Rectum (tissue), 1 donor: ENCODE measurements around a stretch of chr1.

- PRO-cap = no peak
These were observed 15.5 kb upstream of the RGS8 start for GRCh38 chr1:182699529-182700666.

DNA sequence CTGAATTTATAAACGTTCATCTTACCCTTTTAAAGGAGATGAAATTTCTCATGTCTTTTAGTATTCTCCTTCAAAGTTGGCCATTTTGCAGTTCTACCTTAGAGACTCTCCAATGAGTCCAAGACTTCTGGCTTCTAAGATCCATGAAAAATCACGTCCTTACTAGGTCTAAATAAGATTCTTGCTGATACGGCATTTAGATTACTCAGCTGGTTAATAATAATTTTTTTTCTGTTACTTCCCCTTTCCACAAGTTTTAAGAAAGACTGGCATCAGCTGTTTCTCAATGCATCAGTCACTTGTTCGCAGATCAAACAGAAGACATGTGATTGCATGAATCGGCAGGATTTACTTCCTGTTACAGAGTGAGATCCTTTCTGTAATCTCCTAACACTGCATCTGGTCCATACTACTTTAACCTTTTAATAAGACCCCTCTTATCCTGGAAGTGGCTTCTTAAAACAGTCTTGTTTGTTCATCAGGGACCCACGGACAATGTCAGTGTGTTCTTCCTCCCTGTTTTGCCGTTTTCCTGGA lies 6.0 kb downstream of the NPL start:
- PRO-cap = no peak

- PRO-cap = no peak
These were observed 3.3 kb downstream of the DHX9 start for GRCh38 chr1:182842312-182843080.

DNA sequence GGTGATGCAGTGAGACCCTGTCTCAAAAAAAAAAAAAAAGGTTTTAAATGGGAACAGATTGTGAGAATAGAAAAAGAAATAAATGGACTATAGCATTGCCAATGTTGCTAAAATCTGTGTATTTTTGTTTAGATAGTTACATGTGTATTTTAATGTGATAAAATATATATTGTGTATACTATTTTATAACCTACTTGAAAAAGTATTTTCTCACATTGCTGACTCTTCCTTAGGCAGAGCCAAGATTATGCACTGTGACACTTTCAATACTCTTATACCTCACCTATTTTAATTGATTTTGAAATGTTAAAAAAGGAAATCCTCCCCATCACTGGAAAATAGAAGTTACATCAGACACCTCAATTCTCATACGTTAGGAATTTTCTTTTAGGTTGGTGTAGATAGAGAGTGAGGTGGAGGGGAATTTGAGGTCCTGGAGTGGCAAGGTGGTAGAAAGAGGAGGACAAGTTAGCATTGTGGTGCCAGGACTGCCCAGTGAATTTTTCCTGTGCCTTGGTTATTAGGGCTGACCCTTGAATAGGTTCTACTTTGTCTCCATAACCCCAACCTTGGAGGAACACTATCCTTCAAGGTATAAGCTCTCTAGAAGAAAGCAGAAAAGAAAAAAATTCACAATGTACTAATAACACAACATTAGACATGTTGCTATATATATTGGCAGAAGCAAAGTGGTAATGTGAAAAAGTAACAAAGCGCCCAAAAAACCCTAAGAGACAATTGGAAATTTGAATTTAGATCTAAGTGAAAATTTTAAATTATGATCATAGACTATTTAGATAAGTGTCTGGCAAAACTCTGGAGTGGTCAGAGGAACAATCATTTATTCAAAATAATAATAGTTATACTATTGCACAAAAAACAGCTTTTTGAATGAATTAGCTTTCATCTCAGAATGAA lies 11.7 kb downstream of the DHX9 start:
- PRO-cap = no peak

- PRO-cap = bidirectional peak, plus-strand start at chr1:183024562, minus-strand start at chr1:183024367
These were observed 1.1 kb downstream of the LAMC1 start for GRCh38 chr1:183024406-183024662.

DNA sequence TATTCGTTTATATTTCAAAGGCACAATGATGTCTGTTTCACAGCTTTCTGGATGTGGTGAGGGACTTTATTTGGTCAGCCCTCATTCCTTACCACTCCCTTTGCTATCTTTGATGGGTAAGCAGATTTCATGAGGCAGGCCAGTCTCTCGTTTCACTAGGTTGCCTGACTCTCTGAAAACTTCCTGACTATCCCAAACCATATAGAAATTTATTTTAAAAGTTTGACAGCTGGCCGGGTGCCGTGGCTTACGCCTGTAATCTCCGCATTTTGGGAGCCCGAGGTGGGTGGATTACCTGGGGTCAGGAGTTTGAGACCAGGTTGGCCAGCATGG lies 34.0 kb downstream of the LAMC1 start:
- PRO-cap = no peak

GRCh38 chr1:183064703-183065276 lies 41.6 kb downstream of the LAMC1 start:
- PRO-cap = no peak

DNA sequence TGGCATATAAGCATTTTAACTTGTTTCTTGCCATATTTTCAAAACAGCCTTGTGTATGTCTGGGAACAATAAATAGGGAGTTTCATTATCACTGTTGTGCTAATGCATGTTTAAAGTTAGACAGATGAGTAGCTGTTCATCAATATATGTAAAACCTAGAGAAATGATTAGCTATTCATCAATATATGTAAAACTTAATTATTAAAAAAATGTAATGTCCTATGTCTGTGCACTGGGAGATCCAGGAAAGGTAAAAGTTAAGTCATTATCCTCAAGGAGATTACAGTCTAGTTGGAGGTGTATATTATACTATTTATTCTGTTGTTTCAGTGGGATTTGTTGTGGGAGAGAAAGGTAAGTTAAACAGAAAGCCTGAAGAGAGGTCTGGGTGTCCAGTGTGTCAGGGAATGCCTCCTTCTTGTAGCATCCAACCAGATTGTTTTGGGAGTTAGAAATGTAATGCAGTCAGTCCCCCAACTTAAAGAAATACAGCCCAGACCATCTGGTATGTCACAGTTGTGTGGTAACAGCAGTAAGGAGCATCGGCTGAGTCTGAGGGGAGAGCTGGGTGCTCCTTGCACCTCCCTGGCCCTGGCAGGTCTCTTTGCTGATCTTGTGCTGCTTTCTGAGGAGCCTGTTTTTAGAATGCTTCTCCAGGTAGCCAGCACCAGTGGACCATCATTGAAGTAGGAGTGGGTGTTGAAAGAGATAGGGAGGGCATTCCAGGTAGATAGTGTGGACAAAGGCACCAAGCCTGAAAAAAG lies 46.2 kb downstream of the LAMC1 start:
- PRO-cap = no peak

- PRO-cap = no peak
These were observed 53.9 kb upstream of the LAMC2 start for GRCh38 chr1:183132176-183132624.

- PRO-cap = no peak
These were observed 48.4 kb upstream of the LAMC2 start for GRCh38 chr1:183137611-183138071.

DNA sequence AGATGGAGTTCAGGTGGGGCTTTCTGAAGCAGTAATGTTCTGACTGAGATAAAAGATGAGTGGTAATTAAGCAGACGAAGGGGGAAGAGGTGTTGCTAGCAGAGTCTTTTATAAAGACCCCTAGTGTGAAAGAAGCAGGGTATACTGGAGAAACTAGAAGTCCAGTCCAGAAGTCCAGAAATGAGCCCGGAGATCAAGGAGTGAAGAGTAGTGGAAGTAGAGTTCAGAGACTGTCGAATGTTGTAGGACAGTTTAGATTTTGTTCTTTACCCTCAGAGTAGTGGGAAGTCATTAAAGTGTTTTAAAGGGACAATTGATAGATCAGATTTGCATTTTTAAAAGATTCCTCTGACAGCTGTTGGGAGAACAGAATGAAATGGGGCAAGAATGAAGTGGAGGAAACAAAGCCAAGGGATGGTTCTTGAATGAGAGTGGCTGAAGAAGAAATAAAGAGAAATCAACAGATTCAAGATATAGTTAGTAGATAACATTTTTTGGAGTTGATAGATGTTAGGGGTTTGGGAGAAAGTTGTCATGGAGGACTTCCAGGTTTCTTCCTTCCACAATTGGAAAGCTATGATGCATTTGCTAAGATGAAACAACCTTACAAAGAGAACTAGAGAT lies 39.2 kb downstream of the SMG7 start:
- PRO-cap = no peak

- PRO-cap = no peak
These were observed 36.5 kb downstream of the NCF2 start for GRCh38 chr1:183553704-183554118.

- PRO-cap = no peak
These were observed 14.1 kb upstream of the NCF2 start for GRCh38 chr1:183604176-183604847.

DNA sequence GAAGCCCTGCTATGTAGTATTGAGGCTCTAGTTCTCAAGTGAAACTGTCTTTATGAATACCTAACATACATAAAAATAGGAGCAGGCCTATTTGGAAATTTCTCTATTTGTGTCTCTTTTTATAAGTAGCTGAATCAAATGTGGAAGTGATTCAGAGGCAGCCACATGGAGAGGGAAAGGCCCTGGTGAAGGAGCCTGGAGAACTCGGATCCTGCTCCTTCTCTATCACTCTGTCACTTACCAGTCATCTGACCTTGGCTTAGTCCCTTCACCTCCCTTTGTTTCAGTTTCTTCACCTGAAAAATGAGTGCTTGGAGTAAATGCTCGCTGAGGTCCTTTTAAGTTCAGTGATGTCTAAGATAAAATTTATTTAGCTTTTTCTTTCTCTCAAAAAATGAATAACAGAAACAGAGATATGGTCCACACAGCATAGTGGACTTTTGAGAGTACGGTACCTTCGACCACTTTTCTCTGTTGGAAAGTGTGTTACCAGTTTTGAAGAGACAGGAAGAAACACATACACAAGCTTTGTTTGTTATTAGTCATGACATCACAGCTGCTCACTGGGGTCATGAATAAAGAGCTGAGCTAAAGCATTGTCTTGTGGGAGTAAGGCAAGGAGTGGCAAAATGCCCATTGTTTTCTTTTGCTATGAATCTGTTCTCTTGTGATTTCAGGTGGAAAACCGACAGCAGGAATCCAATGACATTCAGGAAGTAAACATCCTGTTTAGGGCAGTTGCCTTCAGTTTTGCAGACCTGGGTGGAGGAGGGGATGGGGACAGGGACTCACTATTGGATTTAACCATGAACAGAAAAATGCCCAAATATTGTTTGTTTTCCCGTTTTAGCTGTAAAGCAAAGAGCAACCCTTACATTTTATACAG lies 66.0 kb downstream of the RGL1 start:
- PRO-cap = no peak

DNA sequence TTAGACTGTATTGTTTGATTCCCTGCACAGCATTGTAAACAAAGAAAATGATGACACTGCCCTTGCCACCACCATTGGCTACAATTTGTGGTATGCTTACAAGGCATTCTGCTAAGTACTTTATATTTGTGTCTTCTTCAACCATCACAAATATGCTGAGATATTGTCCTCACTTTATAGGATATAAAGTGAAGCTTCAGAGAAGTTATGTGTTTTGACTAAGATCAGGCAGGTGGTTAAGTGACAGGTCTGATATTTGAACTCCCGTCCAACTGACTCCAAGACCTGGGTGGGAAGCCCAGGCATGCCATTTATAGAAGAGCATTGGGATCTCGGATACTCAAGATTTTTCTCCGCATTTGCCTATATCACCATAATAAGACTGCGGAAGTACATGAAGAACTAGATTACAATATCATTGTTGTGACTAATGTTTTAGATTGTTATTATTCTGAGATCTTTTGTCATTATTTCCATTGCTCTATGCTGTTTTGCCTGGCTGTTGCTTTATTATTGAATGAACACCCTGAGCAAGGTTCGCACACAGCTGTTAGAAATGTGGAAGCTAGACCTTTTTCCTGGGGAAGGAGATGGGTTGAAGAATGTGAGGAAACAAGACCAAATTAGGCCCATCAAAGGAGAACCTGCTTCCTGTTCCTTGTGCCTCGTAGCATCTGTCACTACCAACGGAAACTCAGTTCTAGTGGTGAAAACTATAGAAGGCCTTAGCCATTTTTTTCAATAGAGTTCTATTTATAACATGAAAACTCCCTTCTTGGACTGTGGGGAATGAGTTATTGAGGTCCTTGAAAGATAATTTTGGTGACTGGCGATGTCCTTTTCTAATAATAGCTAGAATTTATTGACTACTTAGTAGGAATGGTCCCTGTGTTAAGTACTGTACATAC lies 68.6 kb downstream of the RGL1 start:
- PRO-cap = no peak

DNA sequence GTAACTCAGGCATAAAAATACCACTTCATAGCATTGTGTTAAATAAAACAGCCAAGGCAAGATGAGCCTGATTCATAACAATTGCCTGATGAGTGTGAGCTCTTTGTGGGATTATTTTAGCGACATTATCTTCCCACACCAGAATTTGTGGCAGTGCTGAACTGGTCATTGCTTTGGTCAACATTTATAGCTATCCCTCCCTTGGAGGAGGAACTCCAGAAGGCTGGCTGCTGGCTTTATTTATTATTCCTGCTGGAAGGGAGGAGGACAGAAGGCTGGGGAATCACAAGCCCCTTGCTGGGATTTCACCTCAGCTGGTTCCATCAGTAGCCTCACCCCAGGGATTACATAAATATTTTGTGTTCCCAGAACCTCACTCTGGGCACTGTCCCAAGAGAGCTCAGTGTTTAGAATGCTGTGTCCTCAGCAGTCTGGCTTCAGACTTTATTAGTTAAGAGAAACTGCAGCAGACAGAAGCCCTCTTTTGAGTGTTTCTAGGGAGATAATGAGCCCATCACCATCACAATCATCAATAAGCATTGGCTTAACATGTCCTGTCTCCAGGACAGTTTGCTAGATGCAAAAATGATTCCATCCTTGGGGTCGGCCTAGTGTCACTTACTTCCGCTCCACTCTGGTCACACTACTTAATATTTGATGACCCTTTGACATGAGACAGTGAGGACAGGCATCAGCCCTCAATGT lies 102.8 kb upstream of the C1orf21 start:
- PRO-cap = no peak

DNA sequence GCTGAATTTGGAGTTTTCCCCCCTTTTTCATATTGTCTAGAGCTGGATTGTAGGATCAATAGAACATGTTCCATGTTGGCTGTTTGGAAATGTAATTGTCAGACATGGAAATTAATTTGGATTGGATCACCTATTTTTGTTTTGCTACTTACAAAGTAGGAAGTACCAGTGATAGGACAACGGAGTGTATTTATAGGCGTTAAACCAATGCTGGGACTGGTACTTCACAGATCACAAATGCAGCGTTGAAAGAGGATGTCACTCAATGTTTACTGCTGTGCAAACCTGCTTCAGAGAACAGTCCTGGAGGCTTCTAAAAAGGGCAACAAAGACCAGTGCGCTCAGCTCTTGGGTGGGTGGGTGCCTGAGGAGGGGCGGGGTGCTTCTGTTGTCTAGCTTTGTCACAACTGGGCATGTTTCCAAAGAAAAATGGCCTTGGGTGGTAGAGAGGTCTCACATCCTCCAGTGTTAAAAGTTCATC lies 2.1 kb downstream of the C1orf21 start:
- PRO-cap = no peak

DNA sequence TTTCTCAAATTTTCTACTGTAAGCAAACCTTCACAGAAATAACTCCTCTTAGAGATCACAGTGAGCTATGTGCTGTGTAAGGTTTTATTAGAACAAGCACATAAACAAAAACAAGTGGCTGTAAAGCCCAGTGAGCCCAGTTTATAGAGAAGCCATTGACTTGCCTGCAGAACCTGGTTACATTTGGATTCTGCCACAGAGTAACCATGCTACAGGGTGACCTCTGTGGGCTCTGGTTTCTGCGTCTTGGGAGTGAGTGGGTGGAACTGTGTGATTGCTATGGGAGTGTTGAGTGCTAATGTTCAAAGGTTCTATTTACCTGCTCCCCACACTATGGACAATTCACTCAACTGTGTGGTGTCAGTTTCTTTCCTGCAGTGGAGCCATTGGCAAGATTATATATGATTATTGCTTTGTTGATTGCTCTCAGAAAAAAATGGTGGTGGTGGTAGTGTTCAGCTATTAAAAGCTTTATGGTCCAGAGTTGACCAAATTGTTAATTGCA lies 105.3 kb downstream of the C1orf21 start:
- PRO-cap = no peak

DNA sequence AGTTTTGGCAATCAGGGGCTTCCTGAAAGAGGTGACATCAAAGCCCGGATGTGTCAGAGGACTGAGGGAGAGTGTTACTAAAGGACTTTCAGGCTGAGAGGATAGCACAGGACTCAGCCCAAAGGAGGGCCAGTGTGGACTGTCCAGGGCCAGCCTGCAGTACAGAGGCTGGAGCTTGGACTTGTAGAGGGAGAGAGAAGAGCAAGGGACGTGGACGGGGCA lies 128.5 kb downstream of the EDEM3 start:
- PRO-cap = no peak

DNA sequence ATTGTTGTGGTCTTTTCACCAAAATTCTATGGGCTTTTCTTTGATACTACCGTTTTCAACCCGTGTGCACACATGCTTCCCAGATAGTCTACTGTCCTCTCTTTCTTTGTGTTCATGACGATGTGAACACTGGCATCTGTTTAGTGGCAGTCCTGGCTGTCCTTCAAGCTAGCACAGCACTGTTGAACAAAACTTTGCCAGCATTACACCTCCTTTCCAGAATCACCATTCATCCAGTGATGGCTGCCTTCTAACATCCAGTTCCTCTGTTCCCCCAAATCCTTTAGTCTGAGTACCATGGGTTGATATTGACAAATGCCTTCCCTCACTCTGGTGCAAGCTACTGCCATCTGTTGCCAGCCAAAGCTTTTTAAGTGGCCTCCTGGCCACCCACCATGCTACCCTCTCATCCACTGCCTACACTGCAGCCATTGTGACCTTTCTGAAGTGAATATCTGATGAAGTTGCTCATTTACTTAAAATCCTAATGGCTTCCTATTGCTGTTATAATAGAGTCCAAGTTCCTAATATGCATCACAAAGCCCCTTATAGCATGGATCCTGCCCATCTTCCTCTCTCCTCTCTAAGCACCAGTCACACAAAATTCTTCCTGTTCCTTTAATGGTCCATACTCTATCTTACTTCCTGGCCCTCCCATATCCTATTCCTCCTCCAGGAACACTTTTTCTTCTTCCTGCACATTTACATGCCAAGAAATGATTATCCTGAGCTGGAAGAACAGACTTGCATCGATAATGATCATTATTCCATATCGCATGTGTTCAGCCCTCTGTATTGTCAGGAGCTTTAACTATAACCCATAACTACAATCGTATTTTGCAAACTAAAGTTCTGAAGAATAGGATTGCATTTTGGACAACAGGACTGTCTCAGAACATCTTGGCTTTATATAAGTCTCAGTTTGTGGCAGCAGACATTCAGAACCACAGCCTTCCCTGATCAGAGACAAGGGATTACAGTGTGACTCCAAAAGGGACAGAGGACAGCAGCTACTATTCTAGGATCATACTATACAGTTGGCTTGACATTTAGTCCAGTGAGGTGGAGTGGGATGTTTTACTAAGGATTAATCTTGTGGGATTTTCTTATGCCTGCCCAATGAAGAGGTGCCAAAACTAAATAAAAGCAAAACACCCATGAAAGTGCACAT lies 94.0 kb downstream of the NIBAN1 start:
- PRO-cap = no peak